ENCODE measurements around the genes SH3PXD2A and STN1.

DNA sequence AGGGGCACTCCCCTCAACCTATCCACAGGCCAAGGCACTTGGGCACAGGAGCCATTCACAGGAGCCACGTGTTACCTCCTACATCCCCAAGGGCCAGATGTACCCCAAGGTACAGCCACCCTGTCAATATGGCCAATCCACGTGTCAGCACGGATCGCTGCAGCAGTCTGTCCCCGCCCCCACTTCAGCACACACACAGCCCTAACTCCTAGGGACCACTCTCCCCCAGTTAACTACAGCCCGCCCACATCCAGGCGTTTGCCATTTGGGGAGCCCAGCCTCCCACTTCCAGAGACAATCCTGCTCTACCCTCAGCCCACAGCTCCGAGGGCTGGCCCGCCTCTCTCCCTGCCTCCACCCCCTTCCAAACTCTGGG, 163.4 kb downstream of the SH3PXD2A start:
- RRBS = no CpG with 5 or more reads among the region's 9 CpGs

DNA sequence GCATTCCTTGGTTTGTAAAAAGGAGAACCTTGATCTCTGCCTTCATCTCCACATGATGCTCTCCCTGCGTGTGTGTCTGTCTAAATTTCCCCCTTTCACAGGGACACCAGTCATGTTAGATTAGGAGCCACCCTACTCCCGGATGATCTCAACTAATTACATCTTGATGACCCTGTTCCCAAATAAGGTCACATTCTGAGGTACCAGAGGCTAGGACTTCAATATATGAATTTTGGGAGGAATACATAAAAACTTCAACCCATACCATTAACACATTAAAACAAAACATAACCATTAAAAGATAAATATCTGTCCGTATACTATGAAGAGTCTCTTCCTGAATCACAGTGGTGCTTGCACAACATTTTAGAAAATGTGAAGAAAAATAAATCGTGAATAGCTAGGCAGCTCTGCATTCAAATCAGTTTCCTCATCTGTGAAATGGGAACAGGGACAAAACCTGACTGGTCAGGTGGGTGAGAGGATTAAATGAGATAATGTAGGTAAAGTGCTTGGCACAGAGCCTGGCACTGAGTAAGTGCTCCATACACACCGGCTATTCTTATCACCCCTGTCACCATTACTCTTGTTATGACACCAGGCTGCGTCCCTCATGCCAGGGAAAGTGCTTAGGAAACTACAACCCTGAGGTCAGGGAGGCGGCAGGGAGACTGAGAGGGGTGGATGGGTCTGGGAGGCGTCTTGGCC, 78.6 kb downstream of the SH3PXD2A start:
- RRBS = no CpG with 5 or more reads among the region's 8 CpGs

DNA sequence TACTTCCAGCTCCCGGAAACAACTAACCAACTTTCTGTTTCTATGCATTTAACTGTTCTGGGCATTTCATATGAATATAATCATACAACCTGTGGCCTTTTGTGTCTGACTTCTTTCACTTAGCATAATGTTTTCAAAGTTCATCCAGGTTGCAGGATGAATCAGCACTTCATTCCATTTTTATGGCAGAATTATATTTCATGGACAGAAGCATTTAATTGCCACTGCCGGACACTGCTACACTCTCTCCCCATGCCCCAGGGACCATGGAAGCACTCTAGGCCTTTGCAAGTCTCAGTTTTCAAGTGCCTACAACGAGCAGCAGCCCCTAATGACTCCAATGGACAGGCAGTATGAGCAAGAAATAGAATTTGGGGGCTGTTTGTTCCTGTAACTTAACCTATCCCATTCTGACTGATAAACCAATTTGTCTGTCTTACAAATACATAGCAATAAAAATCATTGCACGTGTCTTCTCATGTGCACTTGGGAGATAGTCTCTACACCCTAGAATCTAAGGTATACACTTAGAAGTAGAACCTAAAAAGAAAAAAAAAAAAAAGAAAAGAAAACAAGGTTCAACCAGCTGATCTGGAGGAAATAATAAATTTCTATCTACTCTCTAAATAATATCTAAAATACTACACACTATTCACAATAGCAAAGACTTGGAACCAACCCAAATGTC, 23.4 kb downstream of the SH3PXD2A start:
- RRBS = no CpG with 5 or more reads among the region's 4 CpGs

GRCh38 chr10:103845542-103846334, 9.6 kb downstream of the SH3PXD2A start:
- RRBS = no CpG with 5 or more reads among the region's 10 CpGs

DNA sequence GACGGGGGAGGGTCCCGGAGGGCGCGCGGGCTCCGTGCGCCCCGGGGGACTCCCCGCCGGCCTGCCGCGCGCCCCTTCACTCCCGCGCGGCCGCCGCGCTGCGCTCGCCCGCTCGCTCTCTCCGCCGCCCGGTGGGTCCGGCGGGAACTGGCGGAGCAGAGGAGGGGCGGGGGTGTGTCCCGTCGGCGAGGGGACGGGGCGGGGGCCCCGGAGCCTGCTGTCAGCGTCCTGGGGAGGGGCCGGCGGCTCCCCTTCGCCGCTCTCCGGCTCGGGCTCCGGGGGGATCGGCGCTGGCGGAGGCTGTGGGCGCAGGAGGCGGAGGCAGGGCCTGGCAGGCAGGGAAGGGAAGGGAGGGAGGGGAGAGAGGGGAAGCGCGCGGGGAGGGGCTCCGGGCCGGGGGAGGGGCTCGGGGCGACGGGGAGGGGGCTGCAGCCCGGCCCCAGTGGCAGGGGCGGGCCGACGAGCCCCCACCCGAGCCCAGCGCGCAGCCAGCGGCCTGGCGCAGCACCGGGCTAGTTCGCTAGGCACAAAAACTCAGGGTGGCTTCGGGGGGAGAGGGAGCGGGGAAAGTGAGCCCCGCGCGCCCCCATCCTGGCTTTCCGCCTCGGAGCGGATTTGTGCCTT, at the start of gene SH3PXD2A:
Gene SH3PXD2A, minus strand, starts transcription at position 149 of the 624 bp plus-strand sequence.
- RRBS = 3% methylated on average over 44 of the region's 76 CpGs

DNA sequence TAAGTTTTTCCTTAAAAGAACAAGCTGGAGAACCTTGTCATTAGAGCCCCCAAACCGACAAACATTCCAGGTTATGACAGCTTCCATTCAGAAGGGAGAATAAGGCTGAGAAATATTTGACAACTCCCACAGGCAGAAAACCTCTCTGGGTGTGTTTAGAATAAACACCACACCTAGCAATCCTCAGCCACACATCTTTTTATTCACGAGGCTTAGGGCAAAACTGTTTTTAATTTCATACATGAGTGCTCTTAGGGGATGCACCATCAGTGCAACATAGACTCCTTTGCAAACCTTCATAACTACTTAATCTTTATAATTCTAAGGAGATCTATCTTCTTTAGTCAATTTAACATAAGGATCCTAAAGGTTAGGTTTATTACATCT, 24.1 kb downstream of the STN1 start:
- RRBS = no CpG with 5 or more reads among the region's 2 CpGs

DNA sequence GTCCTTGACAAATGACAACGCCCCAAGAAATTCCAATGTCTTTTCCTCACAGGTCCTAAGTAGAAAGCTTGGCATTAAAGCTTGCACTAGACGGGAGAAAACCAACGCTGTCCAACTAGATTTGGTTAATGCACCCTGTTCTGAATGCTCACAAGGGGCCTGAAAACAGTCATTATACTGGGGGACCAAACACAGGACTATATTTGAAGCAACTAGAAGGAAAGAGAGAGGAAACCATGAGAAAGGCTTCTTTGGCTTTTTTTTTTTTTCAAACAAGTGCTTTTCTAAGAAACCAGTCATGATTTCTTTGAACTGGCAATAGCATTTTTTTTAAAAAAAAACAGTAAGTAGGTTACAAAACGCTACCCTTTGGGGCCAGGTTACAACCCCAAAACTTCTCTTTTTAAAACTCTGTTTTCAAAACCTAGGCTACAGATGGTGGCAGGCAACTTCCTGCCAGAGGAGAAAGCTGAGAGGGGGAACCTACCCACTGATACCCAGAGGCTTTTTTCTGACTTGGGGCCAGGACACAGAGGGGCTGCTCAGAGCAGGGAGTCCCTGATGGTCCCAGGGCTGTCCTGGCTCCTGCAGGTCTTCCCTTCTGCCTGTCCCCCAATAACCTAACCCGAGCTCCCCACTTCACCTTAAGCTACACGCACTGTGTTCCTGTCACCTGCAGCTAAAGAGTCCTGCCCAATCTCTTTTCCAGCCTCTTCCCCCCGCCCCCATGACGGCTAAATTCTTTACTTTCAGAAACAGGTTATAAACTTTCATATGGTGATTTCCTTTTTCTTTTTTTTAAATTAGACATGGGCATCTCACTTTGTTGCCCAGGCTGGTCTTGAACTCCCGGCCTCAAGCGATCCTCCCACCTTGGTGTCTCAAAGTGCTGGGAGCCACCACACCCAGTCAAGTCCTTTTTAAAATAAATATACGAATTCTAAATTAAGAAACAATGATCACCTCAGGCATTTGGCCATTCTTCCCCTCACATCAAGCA, 6.9 kb downstream of the STN1 start:
- RRBS = no CpG with 5 or more reads among the region's 11 CpGs

- RRBS = 3% methylated on average over 13 of the region's 54 CpGs
Observed at GRCh38 chr10:103917190-103918368, at the start of gene STN1. Gene STN1, minus strand, starts transcription at chr10:103918184.

DNA sequence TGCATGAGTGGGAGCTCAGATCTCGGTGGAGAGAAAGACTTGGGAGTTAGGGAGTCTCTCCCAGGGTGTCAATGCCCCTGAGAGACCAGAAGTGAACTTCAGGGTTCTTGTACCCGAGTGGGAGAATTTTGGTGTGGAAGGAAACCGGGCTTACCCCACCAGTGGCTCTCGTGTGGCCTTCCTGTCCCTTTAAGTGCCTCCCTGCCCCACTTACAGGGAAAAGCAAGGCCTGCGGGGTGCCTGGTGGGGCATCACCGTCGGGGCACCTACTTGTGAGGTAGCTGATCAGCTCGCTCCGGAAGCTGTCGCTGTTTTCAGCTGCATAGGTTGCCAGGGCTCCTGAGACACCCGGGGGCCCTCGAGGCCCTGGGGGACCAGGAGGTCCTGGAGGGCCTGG, 51.3 kb downstream of the COL17A1 start:
- RRBS = 69% methylated on average over 4 of the region's 12 CpGs

DNA sequence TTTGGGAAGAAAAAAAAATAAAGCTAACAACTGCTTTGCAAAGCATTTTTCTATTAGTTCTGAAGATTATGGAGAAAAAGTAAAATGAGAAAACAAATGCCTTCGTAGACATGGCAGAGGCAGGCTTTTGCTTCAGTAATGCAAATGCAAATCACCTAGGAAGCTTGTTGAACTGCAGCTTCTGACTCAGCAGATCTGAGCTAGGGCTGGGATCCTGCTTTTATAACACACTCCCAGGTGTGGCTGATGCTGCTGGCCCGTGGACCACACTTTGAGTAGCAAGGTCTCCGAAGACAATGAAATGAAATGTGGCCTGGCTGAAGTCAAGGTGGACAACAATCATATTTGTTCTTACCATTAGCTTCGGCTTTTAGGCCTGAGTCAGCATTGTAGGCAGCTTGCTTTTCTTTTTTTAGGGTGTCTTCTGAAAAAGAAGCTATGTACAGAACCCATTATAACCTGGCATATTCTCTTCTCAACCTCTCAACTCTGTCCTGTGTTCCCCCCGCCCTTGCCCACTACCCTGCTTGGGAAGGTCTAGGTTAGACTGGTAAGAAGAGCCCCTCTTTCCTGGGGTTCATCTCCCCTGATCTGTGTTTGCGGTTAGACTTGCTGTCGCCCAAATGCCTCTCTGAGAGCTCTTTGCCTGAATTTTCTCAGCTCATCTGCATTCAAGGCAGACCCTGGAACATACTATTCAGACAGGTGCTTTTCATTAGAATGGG, 26.2 kb downstream of the COL17A1 start:
- RRBS = no CpG with 5 or more reads among the region's 7 CpGs

DNA sequence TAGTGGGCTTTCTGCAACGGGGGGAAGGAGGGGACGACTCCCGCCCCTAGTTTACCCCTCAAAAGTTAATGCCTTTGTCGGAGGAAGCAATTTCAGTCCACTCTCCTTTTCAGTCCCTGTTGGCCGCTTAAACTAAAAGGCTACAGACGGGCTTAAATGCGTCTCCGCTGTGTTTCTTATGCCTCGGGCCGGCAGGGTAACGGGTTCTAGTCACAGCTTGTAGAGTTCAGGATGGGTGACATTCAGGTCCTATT, 285 bp downstream of the SFR1 start:
- RRBS = no CpG with 5 or more reads among the region's 11 CpGs

GRCh38 chr10:104327114-104327863, 11.0 kb downstream of the ITPRIP start:
- RRBS = 65% methylated on average over 3 of the region's 10 CpGs

GRCh38 chr10:104328052-104328329, 10.3 kb downstream of the ITPRIP start:
- RRBS = no CpG with 5 or more reads among the region's 7 CpGs

- RRBS = no CpG with 5 or more reads among the region's 16 CpGs
Observed at GRCh38 chr10:104328839-104329772, 9.2 kb downstream of the ITPRIP start.

- RRBS = no CpG with 5 or more reads among the region's 24 CpGs
Observed at GRCh38 chr10:104639304-104639928, 1.7 kb upstream of the SORCS3 start.

DNA sequence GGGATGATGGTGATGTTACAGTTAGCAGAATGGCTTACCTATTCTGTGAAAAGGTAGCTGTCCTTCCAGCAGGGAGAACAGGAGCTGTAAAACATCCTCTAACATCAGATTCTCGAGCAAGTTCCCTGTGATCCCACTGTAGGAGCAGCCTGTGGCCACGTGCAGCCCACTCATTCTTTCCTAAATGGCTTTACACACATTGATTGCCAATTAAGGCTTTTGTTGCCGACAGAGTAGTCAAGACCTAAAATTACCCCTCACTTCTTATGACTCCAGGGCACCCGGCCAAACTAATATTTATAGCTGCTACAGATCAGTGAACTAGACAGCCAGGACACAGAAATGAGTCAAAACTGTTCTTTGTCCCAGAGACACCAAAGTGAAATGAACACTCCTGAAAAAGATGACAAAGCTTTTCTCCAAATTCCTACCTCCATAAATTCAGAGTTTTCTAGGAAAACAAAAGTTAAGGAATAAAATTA, 832.1 kb downstream of the SORCS3 start:
- RRBS = no CpG with 5 or more reads among the region's 4 CpGs

DNA sequence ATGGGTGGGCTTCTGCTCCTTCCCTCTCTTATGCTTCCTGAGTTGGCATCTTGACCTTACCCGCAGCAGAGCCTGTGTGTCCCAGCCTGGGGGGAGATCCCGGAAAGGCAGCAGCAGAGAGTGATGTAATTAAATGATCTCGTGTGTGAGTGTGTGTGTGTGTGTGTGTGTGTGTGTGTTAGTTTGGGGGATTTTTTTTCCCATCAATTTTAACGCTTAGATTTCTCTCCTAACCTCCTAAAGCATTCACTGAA, 565 bp upstream of the SORCS1 start:
- RRBS = no CpG with 5 or more reads among the region's 4 CpGs

- RRBS = no CpG with 5 or more reads among the region's 5 CpGs
Observed at GRCh38 chr10:108132180-108132765, 967.8 kb upstream of the SORCS1 start.

DNA sequence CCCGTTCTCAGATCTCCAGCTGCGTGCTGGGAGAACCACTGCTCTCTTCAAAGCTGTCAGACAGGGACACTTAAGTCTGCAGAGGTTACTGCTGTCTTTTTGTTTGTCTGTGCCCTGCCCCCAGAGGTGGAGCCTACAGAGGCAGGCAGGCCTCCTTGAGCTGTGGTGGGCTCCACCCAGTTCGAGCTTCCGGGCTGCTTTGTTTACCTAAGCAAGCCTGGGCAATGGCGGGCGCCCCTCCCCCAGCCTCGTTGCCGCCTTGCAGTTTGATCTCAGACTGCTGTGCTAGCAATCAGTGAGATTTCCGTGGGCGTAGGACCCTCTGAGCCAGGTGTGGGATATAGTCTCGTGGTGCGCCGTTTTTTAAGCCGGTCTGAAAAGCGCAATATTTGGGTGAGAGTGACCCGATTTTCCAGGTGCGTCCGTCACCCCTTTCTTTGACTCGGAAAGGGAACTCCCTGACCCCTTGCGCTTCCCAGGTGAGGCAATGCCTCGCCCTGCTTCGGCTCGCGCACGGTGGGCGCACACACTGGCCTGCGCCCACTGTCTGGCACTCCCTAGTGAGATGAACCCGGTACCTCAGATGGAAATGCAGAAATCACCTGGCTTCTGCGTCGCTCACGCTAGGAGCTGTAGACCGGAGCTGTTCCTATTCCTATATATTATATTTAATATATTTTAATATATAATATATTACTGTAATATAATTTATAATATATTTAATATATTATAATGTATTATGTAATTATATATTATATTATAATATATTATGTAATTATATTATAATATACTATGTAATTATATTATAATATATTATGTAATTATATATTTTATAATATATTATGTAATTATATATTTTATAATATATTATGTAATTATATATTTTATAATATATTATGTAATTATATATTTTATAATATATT, 1151.2 kb upstream of the SORCS1 start:
- RRBS = no CpG with 5 or more reads among the region's 32 CpGs

All from aortic smooth muscle cell (primary cell).